Neural cell (in vitro differentiated cells): ENCODE measurements around the gene ISCA1.

GRCh38 chr9:83966934-83967989 lies 10.7 kb upstream of the C9orf64 start:
- RAMPAGE, long total RNA, result no peak

DNA sequence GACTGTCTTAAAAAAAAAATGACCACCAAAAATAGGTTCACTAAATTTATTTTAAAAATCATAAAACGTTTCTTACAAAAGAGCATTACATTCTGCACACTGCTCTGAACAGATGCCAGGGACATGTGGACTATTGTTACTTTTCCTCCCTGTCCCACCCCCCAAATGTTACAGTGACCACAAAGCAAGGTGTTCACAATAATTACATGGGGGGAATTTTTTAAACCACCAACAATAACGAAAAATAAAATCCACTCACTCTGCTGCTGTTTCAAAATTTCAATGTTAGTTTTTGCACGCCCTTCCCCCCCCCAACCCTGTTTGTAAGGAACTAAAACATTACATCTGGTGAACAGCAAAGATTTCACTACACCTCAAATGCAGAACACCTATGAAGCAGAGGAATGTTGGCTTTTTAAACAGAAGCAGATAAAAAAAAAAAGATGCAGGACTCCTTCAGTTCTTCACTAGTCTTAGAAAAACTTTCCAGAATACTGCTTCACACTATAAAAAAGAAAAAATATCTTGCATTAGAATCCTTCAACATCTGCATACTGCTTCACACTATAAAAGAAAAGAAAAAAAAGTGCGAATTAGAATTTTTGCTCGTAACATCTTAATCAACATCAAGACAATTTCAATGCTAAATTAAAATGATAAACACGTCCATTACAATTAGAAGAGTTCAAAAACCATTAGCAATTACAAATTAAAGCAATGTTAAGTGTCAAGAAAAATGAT lies 11.0 kb downstream of the HNRNPK start:
- RAMPAGE, long total RNA, result no peak

GRCh38 chr9:83973169-83973864 lies 6.7 kb downstream of the HNRNPK start:
- RAMPAGE, long total RNA, result no peak

DNA sequence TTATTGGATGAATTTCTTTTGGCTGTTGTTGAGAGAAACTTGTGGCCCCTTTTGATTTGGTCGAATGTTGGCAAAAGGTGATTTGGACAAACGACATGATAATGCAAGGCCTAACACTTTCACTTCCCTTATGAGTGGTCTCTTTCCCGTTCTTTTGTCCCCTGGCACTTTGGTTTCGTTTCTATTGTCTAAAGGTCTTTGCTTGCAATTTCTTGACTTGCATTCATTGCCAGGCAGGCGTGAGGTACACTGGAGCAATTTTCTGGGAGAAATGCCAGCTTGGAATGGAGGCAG lies 158.6 kb downstream of the RMI1 start:
- RAMPAGE, long total RNA, result no peak

- RAMPAGE, long total RNA, result no peak
These were observed 1.9 kb downstream of the NTRK2 start for GRCh38 chr9:84671464-84671894.

DNA sequence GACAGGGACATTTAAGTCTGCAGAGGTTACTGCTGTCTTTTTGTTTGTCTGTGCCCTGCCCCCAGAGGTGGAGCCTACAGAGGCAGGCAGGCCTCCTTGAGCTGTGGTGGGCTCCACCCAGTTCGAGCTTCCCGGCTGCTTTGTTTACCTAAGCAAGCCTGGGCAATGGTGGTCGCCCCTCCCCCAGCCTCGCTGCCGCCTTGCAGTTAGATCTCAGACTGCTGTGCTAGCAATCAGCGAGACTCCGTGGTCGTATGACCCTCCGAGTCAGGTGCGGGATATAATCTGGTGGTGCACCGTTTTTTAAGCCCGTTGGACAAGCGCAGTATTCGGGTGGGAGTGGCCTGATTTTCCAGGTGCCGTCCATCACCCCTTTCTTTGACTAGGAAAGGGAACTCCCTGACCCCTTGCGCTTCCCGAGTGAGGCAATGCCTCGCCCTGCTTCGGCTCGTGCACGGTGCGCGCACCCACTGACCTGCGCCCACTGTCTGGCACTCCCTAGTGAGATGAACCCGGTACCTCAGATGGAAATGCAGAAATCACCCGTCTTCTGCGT lies 407.6 kb downstream of the NTRK2 start:
- RAMPAGE, long total RNA, result no peak

GRCh38 chr9:85716357-85716963 lies 25.3 kb downstream of the AGTPBP1 start:
- RAMPAGE, long total RNA, result no peak

GRCh38 chr9:85743156-85743511 lies 1.4 kb upstream of the AGTPBP1 start:
- RAMPAGE, long total RNA, result no peak

DNA sequence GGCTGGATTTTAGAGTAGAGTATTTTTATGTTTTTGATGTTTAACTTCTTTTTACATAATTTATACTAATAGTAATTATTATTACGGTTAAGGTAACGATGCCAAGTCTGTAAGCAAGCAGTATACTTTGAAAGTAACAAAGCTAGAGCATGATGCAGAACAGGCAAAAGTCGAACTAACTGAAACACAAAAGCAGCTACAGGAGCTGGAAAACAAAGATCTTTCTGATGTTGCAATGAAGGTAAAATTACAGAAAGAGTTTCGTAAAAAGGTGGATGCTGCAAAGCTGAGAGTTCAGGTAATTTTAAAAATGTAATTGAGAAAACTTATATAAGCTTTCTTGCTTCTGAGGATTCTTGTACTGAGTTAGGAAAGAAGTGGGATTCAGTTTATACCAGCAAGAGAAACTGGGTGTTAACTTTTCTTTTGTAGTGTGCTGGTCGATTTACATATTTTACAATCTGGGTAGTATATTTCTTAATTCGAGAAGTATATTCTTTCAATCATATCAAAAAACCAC lies 95.1 kb upstream of the NAA35 start:
- RAMPAGE, long total RNA, result no peak

GRCh38 chr9:85940673-85940976 lies 321 bp upstream of the NAA35 start:
- RAMPAGE, long total RNA, result no peak

GRCh38 chr9:85941995-85942309 lies 1.0 kb downstream of the NAA35 start:
- RAMPAGE, long total RNA, result no peak

DNA sequence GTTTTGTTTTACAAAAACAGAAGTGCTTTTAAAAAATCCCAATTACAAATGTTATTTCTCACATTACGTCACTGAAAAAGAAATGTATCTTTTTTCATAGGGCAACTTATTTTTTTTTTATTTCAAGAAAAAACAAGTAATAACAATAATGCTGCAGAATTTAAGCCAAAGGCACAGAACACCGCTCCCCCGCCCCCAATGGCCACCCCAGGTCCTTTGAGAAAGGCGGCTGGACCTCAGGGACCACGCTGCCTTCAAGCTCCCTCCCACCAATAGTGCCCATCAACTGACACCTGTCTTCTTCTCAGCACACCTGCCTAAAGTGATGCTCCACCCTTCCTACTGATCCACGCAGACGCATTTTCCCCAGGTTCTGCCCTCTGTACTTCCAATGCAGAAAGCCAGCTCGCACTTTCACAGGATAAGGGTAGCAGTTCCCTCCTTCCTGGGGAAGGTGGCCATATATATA lies 2.0 kb downstream of the GOLM1 start:
- RAMPAGE, long total RNA, result no peak

DNA sequence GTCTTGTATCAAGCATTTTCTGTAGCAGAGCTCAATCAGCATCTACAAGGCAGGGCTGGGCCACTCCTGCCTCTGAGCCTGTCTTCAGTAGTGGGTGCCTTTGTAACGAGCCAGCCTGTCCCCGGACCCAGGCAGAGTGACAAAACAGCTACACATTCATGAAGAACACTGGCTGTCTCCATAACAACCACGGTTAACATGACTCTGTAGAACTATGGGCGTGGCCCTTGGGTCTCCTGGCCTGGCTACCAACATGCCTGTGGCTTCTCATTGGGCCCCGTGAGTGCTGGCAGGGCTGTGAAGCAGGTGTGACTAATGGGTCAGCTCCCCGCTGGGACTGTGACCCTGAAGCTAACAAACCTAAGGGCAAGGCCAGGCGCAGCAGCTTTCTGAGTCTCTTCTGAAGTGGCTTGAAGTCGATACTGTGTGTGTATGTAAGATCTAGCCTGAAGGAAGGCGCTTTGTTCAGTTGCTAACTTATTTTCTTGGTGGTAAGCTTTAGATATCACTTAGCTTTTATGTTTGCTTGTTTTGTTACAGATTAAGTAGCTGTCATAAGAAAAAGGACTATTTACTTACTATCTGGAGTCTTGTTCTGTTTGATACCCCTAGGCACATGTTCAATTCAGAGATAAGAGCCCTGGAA lies 28.0 kb upstream of the GOLM1 start:
- RAMPAGE, long total RNA, result no peak

DNA sequence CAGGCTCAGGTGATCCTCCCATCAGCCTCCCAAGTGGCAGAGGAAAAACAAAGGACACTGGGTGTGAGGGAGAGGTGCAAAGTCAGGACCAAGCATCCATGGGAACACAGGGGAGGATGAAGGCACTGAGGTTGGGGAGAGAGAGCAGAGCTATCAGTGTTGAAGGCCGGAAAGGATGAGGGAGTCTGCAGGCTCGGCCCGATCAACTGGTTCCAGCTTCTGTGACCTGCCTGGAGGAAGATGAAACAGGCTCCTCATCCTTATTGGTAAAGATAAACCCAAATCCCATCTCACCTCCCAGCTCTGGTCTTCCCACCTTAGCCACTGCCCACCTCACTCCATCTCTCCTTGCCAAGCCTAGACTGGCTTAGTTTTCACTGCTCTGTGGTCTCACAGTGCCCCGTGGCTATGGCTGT lies 327 bp downstream of the C9orf153 start:
- RAMPAGE, long total RNA, result no peak

DNA sequence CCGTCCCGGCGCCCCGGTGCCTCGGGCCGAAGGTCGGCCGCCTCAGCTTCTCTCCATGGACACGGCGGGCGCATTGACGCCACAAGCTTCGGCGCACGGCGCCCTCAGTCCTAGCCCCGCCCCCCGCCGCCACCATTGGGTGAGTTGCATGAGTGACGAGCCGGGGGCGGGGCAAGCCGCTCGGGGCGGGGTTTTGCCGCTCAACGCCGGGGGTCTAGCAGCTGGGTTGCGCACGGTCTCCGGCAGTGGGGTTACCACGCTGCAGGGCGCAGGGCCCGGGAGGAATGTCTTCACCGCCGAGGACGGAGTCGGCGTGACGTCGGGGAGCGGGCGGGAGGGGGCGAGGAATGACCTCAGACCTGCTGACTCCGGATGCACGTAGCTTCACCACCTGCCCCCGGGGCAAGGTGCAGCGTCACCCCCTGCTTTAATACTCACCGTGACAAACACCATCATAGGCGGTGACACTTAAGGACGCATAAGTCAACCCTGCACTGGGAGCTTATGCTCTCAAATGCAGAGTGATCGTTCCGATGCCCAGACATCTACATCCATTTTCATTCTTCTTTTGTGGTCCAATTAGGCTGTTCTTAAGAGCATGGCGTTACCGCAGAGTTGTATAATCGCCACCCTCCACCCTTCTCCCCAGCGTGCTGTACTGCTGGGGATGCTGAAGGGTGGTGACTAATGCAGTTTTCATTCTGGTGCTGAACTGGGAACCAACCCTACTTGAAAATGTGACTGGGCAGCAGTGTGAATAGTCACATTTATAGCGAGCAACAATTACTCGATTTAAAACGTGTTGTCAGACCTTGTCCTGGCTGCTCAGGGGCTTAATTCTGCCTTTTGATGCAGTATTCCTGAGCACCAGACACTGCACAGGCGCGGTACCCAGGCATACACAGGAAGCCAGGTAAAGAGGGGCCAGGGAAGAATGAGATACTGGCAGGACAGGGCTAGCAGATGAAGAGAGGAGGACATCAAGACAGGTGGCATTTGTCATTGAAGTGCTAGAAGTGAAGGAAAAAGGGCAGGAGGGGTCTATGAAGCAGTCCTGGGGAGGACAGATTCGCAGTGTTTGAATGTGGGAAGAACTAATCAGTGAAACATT lies at the start of gene ISCA1:
ISCA1 (minus strand) TSS at position 75 of the 1,111 bp plus-strand sequence.
- RAMPAGE, long total RNA, result start-site peak on the minus strand centred at position 73 of the sequence, 101 bp wide, 639 and 530 reads in 2 replicates; start-site peak on the plus strand centred at position 528 of the sequence, 147 bp wide, 18 and 50 reads in 2 replicates

DNA sequence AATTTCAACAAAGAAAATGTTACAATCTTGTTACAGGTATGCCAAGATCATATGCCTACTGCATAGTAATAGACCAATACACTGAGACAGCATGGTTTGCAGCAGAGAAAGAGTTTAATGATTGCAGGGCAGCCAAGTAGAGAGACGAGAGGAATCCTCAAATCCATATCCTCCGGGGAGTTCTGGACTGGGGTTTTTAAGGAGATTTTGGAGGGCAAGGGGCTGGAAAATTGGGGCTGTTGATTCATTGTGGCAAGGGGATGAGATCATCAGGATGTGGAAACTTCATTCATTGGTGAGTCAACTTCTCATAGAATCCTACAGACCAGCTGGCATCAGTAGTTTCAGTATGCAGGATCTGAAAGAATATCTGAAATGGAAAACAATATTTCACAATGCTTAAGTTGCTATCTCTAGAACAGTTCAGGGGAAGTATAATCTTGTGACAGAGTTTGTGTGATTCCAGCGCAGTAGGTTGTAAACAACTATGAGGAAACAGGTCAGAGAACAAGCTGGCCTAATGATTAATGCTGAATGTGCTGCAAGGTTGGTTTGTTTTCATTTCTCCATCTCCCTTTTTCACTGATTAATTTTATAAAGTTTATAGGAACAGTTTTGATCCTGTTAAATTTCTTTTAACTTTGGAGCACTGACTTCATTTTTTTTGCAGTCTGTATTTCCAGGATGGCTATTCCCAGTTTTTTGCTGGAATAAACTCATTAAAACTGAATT lies 14.9 kb upstream of the TUT7 start:
- RAMPAGE, long total RNA, result no peak

- RAMPAGE, long total RNA, result no peak
These were observed 213.4 kb downstream of the GAS1 start for GRCh38 chr9:86733808-86734433.

DNA sequence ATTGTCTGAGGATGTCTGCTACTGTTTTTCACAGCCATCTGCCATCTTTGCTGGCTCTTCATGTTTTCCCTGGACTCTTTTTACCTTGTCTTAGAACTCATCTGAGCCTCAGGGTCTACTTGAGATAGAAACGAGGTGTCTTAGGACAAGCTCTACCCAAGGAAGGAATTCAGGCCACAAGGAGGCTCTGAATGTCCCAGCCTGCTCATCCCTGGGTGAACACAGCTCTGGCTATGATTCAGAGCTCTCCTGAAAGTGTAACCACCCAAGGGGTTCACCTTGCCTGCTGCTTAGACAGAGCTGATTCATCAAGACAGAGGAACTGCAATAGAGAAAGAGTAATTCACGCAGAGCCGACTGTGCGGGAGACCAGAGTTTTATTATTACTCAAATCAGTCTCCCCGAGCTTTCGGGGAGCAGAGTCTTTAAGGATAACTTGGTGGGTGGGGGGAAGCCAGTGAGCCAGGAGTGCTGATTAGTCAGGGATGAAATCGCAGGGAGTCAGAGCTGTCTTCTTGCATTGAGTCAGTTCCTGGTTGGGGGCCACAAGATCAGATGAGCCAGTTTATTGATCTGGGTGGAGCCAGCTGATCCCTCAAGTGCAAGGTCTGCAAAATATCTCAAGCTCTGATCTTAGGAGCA lies 123.7 kb upstream of the DAPK1 start:
- RAMPAGE, long total RNA, result no peak

DNA sequence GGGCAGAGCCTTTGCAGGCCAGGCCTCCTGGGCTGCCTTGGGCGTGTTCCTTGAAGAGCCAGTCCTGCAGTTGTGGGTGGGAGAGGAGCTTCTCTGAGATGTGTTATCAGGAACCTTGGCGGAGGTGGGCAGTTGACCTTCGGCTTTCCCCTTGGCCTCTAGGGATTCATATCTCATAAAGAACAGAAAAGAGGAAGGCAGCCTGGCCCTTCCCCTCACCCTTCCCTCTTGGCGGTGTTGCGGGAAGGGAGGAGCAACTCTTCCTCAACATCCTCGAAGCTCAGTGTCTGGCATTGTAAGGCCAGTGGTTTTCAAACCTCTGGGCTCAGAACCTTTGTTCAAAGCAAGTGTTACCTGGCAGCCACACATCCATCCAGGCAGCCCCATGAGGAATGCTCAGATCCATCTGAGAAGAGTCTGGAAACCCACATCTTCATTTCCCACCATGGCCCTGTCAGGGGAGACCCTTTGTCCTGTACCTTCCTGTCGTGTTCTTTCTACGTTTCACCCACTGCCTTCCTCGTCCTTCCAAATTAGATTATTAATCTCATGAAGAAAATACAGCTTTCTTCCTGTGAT lies 59.3 kb downstream of the DAPK1 start:
- RAMPAGE, long total RNA, result no peak

DNA sequence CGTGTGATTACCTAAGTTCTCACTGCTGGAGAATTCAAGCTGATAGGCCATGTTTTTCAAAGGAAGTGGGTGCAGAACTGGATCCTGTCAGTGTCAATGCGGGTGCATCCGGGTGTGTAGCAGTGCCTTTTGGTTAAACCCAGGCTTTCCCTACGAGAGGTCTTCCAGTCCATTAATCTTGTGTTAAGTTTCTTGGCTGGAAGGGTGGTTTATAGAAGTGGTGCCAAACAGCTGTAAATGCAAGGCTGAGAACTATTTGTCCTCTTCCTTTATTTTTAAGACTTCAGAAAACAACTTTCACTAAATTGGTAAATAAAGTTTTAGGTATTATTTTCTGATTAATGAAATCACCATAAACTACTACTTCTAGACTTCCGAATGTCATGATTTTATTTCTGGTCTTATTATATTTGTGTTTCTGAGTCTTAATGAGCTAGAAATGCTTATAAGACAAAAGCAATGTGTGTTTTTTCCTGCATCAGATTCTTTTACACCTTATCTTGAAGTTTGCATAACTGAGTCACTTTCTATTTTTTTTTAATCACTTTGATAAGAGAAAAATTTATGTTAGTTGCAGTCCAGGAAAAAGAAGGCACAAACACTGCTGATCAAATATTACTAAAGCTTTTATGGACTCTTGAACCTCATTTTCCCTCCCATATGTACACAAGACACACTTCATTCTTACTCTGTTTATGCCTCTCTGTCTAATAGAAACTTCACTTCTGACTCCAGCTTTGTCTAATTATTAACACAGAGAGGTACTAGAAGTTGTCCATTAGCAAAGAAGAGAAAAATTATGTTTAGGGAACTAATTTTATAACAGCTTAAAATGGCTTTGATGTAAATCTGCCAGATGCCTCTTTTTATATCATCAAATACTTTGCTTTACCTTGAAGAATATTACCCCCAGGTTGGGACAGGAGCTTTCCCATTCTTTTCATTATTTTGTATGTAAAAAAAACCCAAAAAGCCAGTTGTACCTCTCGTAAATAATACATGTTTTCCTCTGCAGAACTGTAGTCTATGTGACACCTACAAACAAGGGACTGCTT lies 72.2 kb downstream of the DAPK1 start:
- RAMPAGE, long total RNA, result no peak